Progenitor cell of endocrine pancreas (in vitro differentiated cells): ENCODE data around the genes GPR135 and SIX6.

DNA sequence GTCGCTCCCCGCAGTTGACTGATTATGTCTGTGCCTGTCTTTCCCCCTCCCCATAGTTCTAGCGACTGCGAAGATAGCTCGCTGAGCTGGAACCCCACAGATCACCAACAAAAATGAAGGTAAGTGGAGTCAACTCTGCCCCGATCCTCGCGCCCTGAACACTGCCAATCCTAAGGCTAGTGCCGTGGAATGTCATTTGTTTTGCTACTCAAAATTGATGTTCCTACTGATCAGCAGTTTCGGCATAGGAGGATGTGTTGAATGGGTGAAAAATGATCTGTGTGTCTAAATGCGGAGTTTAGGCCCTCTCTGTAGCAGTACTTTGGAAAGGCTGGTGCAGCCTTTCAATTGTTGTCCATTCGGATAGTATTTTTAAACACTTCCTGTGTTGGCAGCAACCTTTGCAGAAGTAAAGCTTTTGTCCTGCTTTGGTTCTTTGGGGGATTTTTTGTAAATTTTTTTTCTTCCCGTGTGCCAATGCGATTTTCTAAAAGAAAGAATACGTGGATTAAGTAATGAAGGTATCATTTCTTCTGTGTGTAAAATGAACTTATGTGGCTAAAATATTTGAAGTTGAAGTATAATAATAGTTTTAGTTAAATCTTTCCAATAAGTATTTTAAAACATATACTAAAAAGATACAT lies 1.5 kb downstream of the ARID4A start:
- PRO-cap = bidirectional peak, plus-strand start at position 30 of the sequence, minus-strand start outside the sequence; unidirectional peak, minus-strand start at position 157 of the sequence

DNA sequence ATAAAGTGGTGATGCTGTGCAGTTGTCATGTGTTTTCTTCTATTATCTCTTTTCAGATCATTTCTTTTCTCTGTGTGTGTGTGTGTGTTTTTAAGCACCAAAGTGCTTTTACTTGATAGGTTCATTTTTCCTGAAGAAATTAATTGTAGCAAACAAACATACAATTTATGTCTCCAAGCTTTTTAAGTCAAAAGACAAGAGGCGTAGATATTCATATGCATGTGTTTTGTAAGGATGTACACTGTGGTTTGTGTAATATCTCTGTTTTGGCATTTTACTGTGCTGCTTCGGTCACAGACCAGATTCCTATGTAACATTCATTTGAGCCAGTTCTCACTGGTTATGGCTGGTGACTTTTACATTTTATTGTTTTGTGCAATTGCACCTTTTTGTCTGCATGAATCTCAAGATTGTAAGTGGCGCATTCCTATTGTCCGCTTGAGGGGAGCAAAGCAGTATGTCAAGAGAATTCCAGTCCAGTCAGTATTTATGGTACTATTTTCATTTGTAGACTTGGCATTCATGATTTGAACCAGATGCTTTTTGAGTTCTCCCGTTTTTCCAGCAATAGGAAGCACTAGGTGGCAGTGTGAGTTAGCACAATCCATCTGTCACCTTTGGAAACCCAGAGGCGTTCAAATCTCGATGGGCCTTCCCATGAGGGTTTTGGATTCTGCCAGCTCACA lies 1.9 kb downstream of the DACT1 start:
- PRO-cap = no peak

DNA sequence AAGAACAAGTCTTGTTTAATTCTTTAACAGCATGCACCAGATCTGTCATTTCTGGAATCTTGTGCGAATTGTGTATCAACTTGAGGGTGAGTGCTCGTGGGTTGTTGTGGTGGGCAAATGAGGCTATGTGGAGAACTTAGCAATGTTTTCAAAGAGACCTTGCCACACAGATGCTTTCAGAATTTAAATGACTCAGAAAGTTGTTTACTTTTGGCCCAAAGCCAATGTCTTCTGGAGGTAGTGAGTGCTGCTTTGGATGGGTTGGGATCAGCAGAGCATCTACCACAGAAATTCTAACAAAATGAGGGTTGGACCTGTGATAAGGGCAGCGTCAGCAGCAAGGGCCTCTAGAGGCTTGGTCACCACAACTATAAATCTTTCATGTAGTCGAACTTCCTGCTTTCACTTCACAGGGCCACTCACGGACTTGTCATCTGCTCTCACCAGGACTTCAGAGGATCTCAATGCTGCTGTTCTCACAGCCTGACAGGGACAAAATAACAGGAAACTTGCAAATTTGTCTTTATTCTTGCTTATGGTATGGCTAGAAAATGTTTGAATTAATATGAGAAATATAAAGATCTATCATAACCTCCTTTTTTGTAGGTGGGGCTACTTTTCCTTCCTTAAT lies 111.4 kb downstream of the DACT1 start:
- PRO-cap = no peak

GRCh38 chr14:59189292-59189810 lies 884 bp downstream of the DAAM1 start:
- PRO-cap = no peak

DNA sequence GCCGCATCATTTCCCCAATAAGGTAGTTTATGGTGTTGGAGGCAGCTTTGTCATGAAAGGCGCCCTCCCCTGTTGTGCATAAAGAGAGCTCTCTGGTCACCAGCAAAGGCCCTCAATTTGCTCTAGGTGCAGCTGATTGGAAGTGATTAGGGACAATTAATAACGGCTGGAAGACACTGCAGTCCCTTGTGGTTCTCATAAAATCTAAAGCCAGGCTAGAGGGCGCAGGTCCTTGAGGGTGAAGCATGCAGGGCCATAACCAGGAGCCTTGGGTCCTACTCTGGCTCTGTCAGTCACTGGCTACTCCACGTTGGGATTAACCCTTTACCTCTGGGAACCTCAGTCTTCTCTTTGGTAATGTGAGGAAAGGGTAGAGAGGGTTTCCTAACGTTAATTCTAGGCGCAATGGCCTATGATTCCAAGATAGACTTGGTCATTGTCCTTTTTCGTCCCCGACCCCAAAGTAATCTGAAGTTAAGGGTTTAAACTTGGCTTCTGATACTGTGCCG lies 1.9 kb downstream of the DAAM1 start:
- PRO-cap = no peak

DNA sequence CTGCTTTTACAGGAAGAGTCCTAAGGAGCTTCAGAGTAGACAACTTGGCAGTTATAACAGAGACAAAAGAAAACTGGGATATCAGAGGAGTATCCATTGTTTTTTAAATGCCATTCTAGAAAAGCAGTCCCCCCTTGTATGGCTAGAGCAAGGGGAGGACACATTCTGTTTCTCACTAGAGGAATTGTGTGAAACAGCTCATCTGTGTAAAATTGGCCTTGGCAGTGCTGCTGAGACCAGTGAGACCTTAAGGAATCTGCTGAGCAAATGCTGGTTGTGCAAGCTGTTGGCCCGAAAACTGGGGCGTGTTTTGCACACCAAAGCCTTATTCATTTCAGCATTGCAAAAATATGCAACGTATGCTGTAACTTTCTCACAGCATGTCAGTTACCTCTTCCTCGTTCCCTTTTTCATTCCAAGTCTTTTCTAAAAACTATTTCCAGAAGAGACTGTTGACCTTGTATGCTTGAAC lies 127.9 kb downstream of the GPR135 start:
- PRO-cap = no peak

GRCh38 chr14:59464520-59465563 lies at the start of gene GPR135:
Gene GPR135 (minus strand): TSS chr14:59465380.
- PRO-cap = no peak

GRCh38 chr14:60248922-60249194 lies 163 bp upstream of the PPM1A start:
- PRO-cap = bidirectional peak, plus-strand start at chr14:60249221, minus-strand start at chr14:60248983

GRCh38 chr14:60330861-60331549 lies 82.0 kb downstream of the PPM1A start:
- PRO-cap = no peak

DNA sequence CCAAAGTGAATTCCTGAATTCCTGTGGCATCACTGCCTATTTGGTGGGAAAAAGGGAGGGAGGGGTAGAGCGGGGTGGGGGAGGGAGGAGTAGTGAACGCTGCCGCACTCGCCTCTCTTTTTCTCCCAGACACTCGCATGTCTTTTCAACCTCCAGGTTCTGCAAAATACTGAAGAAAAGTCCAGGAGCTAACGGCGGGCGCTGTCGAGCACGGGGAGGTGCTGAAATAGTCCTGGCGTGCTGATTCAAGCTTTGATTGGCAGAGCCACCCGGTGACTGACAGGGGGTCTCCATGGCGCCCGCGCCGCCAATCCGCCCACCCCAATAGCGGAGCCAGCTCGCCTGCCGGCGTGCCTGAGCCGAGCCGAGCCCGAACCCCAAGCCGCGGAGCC lies at the start of gene SIX6:
TSS of gene SIX6 (plus strand) at position 324 of the 392 bp plus-strand sequence.
- PRO-cap = no peak

- PRO-cap = no peak
Observed at GRCh38 chr14:60616458-60617144, 32.7 kb downstream of the SIX1 start.

DNA sequence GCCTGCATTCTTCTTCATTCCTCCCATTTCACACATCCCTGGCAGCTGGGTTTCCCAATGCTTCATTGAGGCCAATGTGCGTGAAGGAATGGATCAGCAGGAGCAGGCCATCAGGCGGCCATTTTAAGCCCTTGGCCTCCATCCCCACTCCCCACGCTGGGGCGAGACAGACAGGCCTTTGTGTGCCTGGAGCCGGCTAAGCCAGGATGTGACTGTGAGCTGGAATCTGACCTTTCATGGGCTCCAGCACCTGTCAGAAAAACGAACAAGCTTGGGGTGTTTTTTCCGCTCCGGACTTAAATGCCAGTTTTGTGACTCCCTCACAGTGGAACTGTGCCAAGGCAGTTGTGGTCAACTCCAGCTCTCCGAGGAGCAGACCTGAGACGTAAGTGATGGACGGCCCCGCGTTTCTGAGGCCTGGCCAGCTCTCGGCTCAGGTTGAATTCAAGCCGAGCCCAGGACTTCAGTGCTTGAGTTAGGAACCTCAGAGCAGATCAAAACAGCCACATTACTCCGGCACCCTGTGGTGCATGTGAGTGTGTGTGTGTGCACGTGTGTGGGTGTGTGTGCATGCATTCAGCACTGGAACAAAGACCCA lies 133.1 kb downstream of the TMEM30B start:
- PRO-cap = no peak

- PRO-cap = bidirectional peak, plus-strand start at chr14:61280542, minus-strand start at chr14:61280412; bidirectional peak, plus-strand start at chr14:61280927, minus-strand start at chr14:61280673
Observed at GRCh38 chr14:61279866-61280872, 969 bp downstream of the TMEM30B start.

DNA sequence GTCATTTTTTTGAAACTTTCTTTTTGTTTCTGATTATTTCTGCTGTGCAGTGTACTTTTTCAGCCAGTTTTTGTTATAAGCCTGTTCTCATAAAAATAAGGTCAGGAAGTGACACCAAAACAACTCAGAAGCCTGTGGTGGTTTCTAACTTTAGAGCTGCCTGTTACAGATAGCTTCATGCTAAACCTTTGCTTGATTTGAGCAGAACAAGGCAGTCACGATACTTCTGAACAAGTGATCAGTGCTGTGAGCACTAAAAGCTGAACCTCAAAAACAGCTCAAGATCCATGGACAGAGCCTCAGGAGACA lies 82.0 kb downstream of the PRKCH start:
- PRO-cap = no peak

DNA sequence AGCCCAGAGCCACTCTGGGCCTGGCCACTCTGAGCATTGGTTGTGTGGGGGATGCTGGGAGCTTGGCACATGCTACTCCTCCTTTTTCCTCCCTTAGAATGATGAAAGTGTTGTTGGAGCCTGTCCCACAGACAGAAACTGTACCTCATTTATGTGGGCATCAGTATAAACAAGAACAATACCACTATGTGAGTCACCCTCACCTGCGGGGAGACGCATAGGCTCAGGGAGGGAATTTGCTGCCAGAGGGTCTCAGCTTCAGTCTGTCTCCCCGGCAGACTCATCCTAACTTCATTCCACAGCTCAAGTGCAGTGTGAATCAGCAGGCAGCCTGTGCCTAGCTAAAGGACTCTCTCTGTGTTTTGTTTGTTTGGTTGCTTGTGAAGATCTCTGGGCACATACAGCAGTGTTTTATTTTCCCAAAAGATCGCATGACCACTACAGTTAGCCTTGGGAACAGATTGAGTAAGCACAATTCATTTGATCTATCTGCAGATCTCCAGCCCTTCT lies 98.9 kb downstream of the PRKCH start:
- PRO-cap = no peak

GRCh38 chr14:61444230-61444585 lies 122.8 kb downstream of the PRKCH start:
- PRO-cap = no peak

DNA sequence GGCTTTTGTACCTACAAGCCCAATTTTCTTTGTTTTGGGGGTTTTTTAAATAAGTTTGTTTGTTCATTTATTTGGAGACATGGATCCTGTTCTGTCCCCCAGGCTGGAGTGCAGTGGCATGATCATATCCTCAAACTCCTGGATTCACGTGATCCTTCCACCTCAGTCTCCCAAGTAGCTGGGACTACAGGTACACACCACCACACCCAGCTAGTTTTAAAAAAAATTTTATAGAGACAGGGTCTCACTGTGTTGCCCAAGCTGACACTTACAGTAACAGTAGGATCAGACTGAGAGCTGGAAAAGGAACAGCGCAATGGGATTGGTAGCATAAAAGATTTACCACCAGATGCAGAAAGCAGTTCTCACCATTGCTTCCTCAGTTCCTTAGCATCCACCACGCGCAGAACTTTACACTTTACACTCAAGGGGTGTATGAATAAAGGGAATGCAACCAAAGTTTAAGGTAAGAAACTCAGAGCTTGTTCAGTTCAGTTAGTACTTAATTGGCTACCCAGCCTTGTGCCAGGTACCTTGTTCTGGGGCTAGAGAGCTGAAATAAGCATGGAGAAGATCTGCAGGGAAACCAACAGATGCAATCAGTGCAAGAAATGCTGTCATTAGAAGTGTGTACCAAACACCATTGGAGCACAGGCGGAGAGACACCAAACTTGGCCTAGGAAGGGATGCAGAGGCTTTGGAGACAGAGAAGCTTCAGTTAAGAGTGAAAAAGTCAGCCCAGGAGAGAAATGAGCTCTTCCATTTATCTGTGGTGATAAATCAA lies 182.4 kb upstream of the HIF1A start:
- PRO-cap = no peak

DNA sequence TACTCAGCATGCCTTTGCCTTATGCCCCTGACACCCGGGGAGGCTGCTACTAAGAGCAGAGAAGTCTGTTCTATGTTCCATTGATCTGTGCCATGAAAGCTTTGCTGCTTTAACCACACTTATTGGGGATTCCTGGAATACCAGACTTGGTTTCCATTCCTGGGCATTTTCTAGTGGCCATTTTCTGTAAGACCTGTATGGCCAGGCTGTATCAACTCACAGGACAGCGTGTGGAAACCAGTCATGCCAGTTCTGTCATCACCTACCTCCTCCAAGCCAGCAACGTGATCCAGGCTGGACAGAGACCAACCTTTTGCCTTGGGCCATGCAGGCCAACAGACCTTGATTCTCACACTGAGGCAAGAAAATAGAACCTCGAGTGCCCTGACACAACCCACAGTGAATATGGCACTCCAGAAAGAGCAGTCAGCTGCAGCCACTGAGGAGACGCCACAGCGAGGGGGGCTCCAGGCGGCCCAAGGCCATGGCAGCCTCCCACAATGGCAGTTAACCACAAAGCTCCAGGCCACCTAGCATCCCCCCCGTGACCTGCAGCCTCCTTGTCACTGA lies 168.9 kb upstream of the HIF1A start:
- PRO-cap = no peak

DNA sequence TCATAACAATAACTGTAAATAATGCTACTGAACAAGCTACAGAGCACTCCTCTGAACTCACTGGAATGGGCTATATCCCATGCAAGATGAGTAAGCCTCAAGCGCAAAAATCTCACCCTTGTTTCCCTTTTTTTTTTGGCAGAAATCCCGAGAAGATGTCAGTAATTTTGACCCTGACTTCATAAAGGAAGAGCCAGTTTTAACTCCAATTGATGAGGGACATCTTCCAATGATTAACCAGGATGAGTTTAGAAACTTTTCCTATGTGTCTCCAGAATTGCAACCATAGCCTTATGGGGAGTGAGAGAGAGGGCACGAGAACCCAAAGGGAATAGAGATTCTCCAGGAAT lies 145.8 kb upstream of the HIF1A start:
- PRO-cap = no peak

DNA sequence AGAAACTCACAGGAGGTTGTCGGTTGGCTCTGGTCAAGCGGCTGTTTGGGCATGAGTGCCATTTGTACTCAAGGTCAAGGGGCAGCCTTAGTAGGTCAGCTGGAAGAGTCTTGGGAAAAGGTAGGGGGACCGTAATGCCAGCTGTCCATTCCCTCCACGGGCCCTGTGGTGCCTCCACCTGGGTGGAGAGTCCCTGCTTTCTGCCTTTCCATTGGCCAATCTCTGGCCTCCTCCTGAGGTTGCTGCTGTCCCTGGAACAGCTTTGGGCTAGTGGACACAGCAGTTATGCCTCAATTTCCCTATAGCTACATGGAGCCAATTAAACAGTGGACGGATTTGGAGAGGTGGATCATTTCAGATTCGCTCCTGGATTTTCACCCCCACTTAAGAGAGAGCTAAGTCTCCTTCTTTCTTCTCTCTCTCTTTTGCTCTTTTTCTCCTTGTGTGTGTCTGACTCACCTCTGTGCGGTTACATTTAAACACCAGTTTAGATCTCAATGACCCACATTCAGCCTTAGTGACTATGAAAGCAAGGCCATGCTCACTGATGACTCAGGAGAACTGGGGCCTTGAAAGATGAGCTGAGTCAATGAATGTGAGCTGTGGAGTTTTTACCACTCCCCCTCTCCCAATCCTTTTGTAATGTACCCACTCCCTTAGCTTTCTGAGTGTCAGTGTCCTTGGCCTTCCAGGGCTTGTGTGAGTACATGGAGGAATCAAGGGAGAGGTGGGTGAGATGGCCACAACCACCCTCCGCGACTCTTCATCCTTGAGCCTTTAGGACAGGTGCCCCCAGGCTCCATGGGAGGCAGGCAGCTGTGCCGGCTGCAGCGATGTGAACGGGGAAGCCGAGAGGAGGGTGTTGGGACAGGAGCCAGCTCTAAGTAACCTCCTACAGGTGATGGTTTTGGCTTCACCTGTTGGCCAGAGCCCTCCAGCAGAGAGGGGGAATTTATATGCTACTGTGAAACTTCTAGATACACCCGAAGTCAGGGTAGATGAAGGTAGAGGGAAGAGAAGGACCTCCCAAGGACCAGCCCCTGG lies 132.5 kb upstream of the HIF1A start:
- PRO-cap = no peak